ENCODE measurements around a stretch of chr15.

DNA sequence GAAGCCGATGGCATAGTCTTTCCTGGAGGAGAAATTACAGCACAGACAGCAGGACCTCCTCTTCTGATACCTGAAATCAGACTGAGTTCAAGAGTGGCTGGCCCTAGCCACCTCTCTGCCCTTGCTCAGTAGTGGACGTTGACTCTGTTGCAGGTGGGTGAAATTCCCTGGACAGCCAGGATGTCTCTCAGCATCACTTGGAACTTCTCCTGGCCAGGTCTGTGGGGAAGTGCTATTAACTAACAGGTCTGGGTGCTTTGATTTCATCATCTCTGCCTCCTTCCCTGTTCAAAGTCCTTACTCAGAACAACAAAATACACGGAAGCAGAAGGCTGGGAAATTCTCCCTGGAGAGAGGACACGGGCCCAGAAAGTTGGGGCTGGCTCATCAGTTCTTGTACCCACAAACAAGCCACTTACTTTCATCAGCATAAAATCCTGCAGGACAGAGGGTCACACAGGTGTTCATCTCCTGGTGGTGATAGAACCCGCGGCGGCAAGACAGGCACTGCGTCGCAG is 29.4 kb upstream of the SNRPA1 start:
- PRO-cap, 4 experiments, result no peak in any of the 4 experiments
- RAMPAGE, long total RNA, 2 experiments, result no peak in any of the 2 experiments
- RRBS, result no CpG with 5 or more reads among the region's 9 CpGs

- PRO-cap, 4 experiments, result no peak in any of the 4 experiments
- RAMPAGE, long total RNA, 2 experiments, result no peak in any of the 2 experiments
- RRBS, result 92% methylated on average over 2 of the region's 18 CpGs
These were observed 73.7 kb upstream of the SNRPA1 start for GRCh38 chr15:101368754-101369185.

DNA sequence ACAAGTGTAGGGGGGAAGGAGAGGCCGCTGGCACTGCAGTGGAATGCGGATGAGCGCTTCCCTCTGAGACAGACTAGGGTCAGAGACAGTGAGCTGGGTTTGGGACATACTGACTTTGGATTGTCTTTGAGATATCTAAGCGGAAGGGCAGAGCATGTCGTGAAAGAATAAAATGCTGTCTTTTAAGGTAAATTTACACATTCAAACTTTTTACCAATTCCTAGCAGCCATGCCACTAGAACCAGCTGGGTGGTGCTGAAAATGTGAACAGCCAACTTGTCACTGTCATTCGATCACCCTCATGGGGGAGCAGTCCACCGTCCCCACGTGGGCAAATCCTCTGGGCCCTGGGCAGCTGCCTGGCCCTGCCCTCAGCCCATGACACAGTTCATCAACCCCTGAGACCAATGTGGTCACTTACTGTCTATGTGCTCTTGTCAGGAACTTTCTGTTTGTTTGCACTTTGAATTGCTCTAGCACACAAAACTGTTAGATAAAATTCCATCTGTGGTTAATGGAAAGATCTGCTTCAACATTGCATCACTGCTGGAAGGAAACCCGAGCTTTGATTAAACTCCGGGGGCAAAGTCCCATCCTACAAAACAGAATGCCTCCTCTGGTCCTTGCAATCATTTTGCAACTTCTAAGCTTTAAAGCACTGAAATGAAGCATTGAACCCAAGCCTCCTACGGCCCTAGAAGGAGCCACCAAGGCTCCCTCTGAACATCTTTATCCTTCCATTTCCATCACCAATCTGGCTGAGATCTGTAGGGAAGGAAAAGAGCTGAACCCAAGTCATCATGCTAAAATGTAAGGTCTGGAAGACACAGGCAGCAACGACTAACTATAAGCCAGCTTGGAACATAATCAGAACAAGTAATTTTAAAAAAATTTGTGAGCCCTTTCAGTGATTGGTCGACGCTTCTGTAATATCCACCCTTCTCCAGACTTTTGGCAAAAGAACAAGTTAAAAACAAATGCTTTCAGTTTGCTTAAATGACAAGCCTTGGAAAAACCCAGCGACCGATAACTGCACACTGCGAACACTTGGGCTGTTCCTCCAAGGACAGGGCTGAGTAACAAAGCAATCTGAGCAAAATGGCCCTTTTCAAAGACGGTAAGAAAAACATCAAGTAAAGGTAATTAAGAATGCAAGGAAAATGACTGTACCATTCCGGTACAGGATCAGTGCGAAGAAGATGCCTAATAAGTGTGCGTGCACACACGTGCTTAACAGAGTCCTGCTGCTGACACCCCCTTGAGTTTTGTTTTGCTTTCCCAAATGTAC is 49.9 kb downstream of the PCSK6 start:
- PRO-cap, 4 experiments, result no peak in any of the 4 experiments
- RAMPAGE, long total RNA, 2 experiments, result no peak in any of the 2 experiments
- RRBS, result no CpG with 5 or more reads among the region's 22 CpGs

DNA sequence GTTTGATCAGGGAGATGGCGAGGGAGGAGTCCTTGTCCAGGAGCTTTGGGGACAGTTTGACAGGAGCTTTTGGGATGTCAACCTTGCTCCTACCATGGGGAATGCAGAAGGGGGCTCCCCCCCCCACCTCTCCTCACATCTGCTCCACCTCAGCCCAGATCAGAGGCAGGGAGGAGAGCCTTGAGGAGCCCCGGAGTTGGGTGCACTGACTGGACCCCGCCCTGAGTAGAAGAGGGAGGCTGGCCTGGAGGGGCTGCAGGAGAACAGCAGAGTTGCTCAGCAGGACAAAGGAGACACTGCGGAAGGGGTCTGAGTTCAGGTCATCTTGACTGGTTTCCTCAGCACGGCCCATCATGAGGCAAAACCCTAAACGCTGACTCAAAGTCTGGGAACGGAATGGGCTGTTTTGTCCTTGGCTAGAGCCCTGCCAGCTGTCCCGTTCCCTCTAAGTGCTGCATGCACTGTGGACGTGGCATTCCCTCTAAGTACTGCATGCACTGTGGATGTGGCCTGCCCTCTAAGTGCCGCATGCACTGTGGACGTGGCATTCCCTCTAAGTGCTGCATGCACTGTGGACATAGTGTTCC is 36.9 kb downstream of the TM2D3 start:
- PRO-cap, 4 experiments, result no peak in any of the 4 experiments
- RAMPAGE, long total RNA, 2 experiments, result no peak in any of the 2 experiments
- RRBS, result no CpG with 5 or more reads among the region's 11 CpGs

- PRO-cap, 4 experiments, result no peak in any of the 4 experiments
- RAMPAGE, long total RNA, 2 experiments, result no peak in any of the 2 experiments
- RRBS, result no CpG with 5 or more reads among the region's 4 CpGs
These were observed 142.2 kb downstream of the OR4F15 start for GRCh38 chr15:101954153-101954616.

Measured in uterus (tissue), 7 donors.